Vagina (tissue), 1 donor: ENCODE data around the genes NTHL1 and FLYWCH2.

- PRO-cap = no peak
- RAMPAGE, long total RNA = no peak
These were observed 14.1 kb downstream of the SYNGR3 start for GRCh38 chr16:2003965-2004224.

- PRO-cap = no peak
- RAMPAGE, long total RNA = no peak
These were observed 10.9 kb upstream of the NPW start for GRCh38 chr16:2008581-2009259.

- PRO-cap = no peak
- RAMPAGE, long total RNA = no peak
These were observed 9.4 kb upstream of the NPW start for GRCh38 chr16:2010059-2010729.

GRCh38 chr16:2036123-2036679 is 9.5 kb downstream of the NHERF2 start:
- PRO-cap = no peak
- RAMPAGE, long total RNA = no peak

GRCh38 chr16:2042702-2043699 is 4.6 kb downstream of the NTHL1 start:
- PRO-cap = no peak
- RAMPAGE, long total RNA = no peak

DNA sequence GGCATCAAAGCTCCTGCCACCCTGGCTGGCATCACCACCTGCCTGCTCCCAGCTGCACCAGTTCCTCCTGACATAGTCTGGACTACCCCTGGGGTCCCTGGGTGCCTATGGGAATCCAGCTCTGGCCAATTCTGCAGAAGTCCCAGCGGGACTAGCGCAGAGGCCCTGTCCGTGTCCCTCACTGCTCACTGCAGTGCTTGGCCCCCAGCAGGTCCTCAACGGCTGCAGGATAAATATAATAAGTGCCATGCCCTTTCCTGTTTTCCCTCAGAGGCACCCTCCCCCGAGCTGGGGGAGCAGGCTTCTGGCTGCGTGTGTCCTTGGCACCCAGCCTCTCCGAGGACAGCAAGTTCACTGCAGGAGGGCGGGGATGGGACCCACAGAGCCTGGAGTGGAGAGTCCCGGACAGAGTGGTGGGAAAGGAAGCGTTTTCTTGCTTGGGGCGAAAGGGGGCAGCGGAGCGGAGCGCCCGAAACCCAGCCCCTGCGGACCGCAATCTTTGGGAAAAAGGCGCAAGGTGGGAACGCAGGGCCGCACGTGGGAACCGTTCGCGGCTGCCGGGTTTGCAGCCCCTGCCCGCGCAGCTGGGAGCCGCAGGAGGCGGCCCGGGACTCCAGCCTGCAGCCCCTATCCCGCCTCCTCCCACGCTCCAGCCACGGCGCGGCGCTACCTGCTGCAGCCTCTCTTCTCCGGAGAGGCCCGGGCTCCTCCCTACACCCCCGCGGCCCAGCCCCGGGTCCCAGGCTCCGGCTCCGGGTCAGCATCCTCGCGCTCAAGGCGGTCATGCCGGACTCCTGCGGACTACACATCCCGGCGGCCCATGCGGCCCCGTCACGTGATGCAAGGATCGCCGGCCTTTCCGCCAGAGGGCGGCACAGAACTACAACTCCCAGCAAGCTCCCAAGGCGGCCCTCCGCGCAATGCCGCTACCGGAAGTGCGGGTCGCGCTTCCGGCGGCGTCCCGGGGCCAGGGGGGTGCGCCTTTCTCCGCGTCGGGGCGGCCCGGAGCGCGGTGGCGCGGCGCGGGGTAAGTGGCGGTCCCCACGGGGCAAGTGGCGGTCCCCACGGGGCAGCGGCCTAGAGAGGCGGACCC is at the start of gene NTHL1:
NTHL1 (minus strand) TSS at position 796 of the 1,093 bp plus-strand sequence.
- PRO-cap = bidirectional peak, plus-strand start at position 970 of the sequence, minus-strand start at position 796 of the sequence
- RAMPAGE, long total RNA = start-site peak on the minus strand centred at position 777 of the sequence, 6 bp wide, 30 reads; start-site peak on the plus strand centred at position 970 of the sequence, 46 bp wide, 372 reads

GRCh38 chr16:2091996-2092760 is 43.5 kb downstream of the PKD1 start:
- PRO-cap = no peak
- RAMPAGE, long total RNA = no peak

DNA sequence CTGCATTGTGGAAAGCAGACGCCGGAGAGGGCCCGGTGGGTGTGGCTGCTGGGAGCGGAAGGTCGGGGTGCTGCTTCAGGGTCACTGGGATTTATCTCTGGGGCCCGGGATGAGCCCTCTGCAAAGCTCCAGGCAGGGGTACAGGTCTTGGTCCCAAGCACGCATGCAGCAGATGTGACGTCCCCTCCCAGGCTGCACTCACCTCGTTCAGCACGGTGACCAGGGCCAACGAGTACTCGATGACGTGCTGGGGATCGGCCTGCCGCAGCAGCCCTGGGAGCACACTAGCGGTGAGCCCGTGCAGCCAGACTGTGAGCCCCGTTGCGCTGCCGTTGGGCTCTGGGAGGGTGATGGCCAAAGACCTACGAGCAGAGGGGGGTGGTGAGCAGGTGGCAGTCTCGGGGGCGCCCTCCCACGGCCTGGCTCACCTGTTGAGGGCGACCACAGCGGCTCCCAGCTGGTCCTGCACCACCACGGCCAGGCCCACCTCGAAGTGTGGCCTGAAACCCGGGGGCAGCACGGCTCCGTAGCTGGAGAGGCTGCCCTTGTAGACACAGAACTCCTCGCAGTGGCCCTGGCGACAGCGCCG is 29.9 kb downstream of the PKD1 start:
- PRO-cap = no peak
- RAMPAGE, long total RNA = no peak

DNA sequence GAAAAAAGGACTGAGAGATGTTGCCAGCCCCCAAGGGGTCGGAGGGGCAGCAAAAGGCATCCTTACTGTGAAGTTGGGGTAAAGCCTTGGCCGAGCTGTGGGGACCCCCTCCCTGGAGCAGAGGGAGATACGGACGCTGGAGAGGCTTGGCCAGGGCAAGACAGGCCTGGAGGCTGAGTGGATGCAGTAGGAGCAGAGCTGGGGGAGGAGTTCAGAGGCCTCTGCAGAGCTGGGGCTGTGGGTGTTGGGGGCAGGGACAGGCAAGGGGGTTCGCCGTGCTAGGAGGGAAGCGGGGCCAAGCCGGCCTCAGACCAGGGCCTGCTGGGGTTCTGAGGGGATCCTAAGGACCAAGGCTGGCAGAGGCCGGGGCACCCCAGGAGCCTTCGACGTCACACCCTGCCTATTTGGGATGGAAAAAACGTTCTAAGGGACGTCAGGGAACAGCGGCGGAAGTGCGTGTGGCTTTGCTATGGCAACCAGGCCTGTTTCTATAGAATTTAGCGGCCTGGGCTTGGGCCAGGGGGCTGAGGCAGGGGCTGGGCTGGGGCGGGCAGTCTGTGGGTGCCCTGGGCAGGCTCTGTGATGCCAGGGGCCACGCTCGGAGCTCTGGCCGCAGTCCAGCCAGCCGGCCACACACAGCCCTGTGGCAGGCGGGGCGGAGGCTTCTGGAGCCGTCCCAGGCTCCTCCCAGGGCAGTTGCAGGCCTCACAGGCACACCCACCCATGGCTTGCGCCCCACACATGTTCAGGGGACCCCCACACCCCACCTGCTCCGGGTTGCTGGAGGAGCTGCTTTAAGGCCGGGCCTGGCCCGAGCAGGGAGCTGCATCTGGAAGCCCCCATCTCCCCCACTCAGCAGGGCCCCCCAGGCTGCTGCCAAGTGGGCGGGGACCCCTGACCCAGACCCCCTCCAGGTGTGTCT is 3.7 kb downstream of the TRAF7 start:
- PRO-cap = bidirectional peak, plus-strand start at position 532 of the sequence, minus-strand start at position 342 of the sequence
- RAMPAGE, long total RNA = no peak

GRCh38 chr16:2228114-2229140 is 5.0 kb downstream of the E4F1 start:
- PRO-cap = no peak
- RAMPAGE, long total RNA = no peak

DNA sequence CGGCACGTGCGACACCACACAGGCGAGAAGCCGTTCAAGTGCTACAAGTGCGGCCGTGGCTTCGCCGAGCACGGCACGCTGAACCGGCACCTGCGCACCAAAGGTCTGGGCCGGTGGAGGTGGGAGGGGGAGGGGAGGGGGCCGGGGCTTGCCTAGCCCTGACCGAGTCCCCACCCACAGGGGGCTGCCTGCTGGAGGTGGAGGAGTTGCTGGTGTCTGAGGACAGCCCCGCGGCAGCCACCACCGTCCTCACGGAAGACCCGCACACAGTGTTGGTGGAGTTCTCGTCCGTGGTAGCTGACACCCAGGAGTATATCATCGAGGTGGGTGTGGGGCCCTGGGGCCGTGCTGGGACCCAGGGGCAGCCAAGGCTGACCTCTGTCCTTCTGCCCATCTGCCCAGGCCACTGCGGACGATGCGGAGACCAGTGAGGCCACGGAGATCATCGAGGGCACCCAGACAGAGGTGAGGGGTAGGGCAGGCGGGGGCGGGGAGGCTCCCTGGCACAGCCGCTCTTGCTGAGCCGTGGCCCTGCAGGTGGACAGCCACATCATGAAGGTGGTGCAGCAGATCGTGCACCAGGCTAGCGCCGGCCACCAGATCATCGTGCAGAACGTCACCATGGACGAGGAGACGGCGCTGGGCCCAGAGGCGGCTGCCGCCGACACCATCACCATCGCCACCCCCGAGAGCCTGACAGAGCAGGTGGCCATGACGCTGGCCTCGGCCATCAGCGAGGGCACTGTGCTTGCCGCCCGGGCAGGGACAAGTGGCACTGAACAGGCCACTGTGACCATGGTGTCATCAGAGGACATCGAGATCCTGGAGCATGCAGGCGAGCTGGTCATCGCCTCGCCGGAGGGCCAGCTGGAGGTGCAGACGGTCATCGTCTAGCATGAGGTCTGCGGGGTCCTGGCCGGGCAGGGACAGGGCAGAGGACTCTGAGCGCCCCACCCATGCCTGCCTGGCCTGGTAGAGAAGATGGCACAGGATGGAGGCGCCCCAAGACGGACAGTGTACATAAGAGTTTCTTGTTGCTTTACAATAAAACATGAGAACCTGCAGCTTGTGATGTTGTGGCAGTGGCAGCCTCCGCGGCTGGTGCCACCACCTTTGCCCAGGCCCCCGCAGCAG is 1.2 kb upstream of the DNASE1L2 start:
- PRO-cap = no peak
- RAMPAGE, long total RNA = no peak

DNA sequence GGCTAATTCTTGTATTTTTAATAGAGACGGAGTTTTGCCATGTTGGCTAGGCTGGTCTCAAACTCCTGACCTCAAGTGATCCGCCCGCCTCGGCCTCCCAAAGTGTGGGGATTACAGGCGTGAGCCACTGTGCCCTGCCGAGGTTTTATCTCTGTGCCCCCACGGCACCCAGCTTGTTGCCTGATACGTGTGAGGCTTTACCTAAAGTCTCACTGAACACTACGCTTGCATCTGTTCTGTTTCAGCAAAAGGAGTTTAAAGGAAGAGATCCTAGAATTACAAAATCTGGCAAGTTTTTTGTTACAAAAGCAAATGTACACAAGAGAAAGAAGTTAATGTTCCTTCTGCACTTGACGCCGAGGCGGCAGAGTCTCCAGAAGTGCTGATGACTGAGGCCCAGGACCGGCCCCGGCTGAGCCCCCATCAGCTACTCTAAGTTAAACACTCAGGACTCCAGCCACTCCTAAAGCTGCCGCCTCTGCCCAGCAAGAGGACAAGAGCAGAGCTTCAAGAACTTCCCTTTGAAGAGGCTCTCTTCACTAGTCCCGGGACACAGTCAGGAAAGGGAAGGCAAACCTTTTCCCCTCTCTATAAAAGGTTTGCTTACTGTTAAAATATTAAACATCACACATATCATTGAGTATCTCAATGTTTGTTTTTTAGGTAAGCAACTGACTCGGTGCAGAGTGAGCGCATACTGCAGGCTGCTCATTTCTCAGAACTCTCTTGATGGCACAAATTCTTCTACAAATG is 9.0 kb downstream of the ABCA3 start:
- PRO-cap = no peak
- RAMPAGE, long total RNA = no peak

GRCh38 chr16:2337908-2338323 is 2.6 kb downstream of the ABCA3 start:
- PRO-cap = no peak
- RAMPAGE, long total RNA = no peak

- PRO-cap = no peak
- RAMPAGE, long total RNA = no peak
These were observed 1.3 kb downstream of the NTN3 start for GRCh38 chr16:2472030-2473238.

GRCh38 chr16:2669791-2670503 is 12.4 kb upstream of the KCTD5 start:
- PRO-cap = unidirectional peak, minus-strand start at chr16:2670169
- RAMPAGE, long total RNA = no peak

- PRO-cap = no peak
- RAMPAGE, long total RNA = start-site peak on the plus strand at chr16:2762369-2762375, 53 reads; start-site peak on the plus strand at chr16:2762561-2762657, 121 reads; start-site peak on the plus strand at chr16:2762722-2762786, 96 reads
These were observed 9.9 kb downstream of the SRRM2 start for GRCh38 chr16:2762337-2762812.

GRCh38 chr16:2764183-2764303 is 11.6 kb downstream of the SRRM2 start:
- PRO-cap = no peak
- RAMPAGE, long total RNA = no peak

DNA sequence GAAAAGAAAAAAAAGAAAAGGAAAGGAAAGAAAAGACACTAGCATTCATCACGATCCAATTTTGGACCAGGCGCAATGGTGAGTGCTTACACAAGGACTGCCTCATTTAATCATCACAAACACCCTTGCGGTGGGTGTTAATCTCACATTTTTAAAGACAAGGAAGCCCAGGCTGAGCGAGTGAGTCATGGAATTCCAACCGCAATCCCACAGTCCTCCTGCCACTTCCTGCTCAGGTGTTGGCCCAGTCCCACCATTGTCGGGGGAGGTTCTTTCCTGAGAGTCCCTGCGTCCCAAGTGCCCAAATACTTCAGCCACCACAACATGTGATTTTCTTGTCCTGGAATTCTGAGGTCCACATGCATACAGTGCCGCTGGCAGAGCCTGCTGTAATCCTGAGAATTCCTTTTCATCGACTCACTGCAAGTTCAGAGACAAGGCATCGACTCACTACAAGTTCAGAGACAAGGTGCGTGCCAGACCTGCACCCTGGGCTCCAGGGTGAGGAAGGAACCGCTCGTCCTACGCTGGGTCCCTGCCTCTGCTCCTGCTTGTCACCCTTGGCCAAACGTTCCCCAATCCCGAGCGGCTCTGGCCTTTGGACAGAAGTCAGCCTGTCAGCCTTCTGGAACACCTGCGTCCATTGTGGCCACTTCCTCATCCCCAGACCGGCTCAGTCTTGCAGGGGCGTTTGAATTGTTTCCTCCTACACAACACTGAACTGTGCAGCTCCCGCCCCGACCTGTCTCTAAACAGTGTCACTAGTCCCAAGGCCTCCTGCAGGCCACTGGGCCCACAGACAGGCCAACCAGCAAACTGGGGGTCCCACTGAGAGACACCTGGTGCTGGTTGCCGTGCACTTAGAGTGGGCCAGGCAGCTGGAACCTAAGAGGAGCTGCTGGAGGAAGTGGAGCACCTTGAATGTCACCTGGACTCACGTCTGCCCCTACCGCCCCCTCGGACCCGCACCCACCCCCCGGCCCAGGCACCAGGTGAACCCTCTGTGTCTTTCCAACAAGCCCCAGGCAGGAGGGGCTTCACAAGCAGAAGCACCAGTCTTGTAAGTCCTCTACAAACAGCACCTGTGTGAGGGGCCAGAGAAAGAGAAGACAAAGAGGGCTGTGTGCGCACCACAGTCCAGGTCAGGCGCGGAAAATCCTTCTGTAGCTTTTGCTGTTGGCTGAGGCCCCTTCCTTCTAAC is 6.0 kb downstream of the ZG16B start:
- PRO-cap = no peak
- RAMPAGE, long total RNA = no peak

DNA sequence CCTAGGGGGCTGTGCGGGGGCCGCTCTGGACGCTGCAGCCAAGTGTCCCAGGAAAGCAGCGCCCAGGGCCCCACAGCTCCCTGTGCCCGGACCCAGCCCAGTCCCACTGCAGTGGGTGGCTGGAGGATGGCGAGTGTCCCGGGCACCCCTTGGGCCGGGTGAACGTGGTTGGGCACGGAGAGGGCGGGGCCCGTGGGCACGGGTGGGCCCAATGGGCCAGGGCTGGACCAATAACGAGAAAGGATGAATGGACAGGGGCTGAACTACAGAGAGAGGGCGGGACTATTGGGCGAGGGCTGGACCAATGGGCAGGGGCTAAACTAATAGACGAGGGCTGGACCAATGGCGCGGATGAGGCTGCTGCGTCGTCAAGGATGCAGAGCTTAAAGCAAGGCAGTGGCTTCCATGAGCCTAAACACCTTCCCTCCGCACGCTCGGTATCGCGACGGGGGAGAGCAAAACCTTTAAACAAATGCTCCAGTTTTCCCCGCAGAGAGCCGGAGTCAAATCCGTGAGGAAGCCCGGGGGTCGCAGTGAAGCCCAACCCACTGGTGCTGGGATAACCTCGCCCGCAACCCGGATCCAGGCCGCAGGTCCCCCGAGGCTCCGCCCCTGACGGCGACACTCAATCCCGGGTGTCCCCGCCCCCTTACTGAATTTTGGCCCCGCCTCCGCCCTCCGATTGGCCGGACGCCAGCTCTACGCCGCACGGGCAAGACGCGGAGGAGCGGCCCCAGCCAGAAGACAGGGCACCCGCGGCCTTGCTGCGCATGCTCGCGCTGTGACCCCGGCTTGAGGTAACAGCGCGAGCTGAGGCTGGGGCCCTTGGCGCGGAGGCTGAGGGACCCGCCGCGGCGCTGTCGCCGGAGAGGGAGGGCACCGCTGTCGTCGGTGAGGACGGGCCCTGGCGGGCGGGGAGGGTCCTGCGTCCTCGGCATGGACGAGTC is at the start of gene FLYWCH2:
FLYWCH2 (plus strand) TSS at position 740 of the 947 bp plus-strand sequence.
- PRO-cap = bidirectional peak, plus-strand start at position 326 of the sequence, minus-strand start at position 135 of the sequence; bidirectional peak, plus-strand start at position 715 of the sequence, minus-strand start at position 617 of the sequence
- RAMPAGE, long total RNA = start-site peak on the plus strand centred at position 763 of the sequence, 156 bp wide, 122 reads

- PRO-cap = unidirectional peak, minus-strand start at chr16:2912417; bidirectional peak, plus-strand start at chr16:2912767, minus-strand start at chr16:2912641
- RAMPAGE, long total RNA = no peak
These were observed 794 bp downstream of the FLYWCH1 start for GRCh38 chr16:2912288-2913162.